ENCODE measurements around the genes SLC6A15 and RASSF9.

GRCh38 chr12:81209168-81209922 lies 131.5 kb downstream of the ACSS3 start:
- RRBS, 2 experiments, result no CpG with 5 or more reads among the region's 5 CpGs

DNA sequence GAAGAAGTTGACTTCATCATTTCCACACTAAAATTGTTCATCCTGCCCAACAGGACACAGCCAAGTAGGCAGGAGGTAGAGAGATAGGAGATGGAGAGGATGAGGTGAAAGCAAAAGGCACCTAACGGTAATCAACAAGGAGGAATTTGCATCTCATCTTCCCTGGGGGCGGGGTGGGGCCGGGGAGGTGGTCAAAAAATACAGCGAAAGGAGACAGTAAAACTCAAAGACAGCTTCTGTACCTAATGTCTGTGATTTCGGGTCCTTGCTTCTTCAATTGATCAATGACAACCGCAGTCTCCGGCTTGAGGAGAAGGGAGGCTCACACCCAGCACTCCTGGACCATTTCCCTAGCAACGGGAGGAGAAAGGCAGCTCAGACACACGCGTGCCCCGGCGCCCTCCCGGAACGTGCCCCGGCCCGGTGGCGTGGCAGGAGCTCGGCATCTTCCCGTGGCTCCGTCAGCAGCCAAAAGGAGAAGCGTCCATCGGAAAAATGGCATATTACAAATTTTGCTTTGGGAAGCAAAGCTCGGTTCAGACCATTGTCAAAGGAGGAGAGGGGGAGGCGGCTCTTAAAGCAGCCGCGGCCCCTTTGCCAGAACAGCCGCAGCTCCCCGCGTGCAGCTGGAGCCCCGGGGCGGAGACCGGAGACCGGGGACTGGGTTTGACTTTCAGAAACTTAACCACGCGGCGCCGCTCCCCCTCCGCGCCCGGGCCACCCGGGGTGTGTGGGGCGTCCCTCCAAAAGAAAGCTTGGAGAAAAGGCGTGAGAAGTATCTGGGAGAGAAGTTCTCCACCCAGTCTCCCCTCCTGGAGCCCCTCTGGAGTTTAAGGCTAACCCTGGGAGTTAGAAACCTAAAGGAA lies 759 bp downstream of the PPFIA2 start:
- RRBS, 2 experiments, result 1 to 3% methylated on average over 12 to 15 of the region's 43 CpGs

DNA sequence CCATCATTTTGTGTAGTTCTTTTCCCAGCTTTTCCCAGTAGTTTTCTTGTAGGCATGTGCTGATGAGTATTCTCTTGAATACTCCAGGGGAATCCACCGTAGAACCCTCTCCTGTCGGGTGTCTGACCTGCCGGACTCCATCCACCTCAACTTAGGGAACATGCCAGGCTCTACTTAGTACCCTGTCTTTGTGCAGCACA lies 25.9 kb upstream of the PPFIA2 start:
- RRBS, 2 experiments, result no CpG with 5 or more reads among the region's 3 CpGs

GRCh38 chr12:82708271-82708851 lies 21.7 kb downstream of the TMTC2 start:
- RRBS, 2 experiments, result no CpG with 5 or more reads among the region's 8 CpGs

DNA sequence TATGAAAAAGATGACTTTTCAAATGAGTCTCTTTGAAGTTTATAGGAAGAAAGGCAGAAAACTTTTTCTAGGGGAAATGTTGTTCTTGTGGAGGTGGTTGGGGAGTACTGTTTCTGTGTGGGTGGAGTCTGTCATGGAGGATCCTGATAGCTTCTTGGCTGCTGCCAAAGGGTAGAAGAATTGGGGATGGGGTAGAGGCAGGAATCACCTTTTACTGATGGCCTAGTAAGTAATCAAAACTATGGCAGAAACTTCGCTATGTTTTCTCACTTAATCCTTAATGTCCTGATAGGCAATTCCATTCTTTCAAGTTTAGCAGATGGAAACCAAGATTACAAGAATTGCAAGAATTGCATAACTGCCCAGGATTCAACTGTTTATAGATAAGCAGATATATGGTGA lies 463.8 kb downstream of the TMTC2 start:
- RRBS, 2 experiments, result no CpG with 5 or more reads among the region's 1 CpG

- RRBS, 2 experiments, result under 1 to 3% methylated on average over 3 to 4 of the region's 43 CpGs
Observed at GRCh38 chr12:84912495-84912952, at the start of gene SLC6A15. TSS of gene SLC6A15 (minus strand) at chr12:84912799.

GRCh38 chr12:85016385-85017000 lies 19.6 kb downstream of the TSPAN19 start:
- RRBS, 2 experiments, result no CpG with 5 or more reads among the region's 3 CpGs

- RRBS, 2 experiments, result no CpG with 5 or more reads among the region's 19 CpGs
Observed at GRCh38 chr12:85836089-85837214, at the start of gene RASSF9. TSS of gene RASSF9 (minus strand) at chr12:85836409.

- RRBS, 2 experiments, result no CpG with 5 or more reads among the region's 1 CpG
Observed at GRCh38 chr12:86810810-86811216, 554.6 kb upstream of the MGAT4C start.

- RRBS, 2 experiments, result no CpG with 5 or more reads among the region's 15 CpGs
Observed at GRCh38 chr12:87784462-87784752, 244.8 kb downstream of the C12orf50 start.

GRCh38 chr12:88139359-88139907 lies 2.5 kb downstream of the CEP290 start:
- RRBS, 2 experiments, result no CpG with 5 or more reads among the region's 2 CpGs

DNA sequence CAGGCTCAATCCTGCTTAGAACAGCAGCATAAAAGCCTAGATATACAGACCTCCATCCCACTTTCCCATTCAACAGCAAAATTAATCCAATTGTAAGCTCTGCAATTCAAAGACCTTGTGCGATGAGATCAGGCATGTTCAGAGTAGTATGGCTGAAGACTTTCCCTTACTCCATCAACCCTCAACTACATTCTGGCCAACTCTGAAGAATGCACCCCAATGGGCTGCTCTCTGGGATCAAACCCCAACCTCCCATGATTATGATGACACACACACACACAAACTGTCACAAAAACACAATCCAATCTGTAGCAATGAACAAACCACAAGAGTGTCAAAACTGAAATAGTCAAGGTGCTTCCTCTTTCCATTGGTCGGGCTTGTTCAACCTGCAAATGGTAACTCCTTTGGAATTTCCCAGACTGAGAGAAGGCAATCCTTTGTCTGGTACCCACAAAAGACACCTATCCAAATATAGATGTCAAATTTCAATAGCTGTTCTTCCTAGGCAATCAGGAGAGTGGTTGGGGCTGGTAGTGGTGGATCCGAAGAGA lies 191.8 kb downstream of the KITLG start:
- RRBS, 2 experiments, result no CpG with 5 or more reads among the region's 3 CpGs

DNA sequence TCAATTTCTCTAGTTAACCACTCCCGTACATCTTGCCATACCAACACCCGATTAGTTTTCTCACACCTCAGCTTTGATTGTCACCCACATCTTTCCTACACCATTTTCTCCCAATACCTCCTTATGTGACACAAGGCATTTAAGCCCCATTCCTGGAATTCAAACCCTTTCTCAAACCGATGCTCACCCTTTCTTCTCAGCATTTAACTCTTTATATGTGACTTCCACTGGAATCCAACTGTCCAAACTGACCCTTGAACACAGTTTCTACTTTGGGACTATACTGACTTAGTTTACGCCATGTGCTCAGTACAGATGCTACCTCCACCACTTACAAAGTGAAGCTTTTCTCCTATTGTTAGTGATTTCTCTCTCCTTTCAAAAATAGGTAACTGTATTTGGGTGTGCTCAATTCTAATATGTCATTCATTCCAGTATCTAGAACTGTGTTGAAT lies 80.4 kb downstream of the KITLG start:
- RRBS, 2 experiments, result no CpG with 5 or more reads among the region's 4 CpGs

- RRBS, 2 experiments, result no CpG with 5 or more reads among the region's 14 CpGs
Observed at GRCh38 chr12:89019394-89020131, 332.7 kb downstream of the DUSP6 start.

DNA sequence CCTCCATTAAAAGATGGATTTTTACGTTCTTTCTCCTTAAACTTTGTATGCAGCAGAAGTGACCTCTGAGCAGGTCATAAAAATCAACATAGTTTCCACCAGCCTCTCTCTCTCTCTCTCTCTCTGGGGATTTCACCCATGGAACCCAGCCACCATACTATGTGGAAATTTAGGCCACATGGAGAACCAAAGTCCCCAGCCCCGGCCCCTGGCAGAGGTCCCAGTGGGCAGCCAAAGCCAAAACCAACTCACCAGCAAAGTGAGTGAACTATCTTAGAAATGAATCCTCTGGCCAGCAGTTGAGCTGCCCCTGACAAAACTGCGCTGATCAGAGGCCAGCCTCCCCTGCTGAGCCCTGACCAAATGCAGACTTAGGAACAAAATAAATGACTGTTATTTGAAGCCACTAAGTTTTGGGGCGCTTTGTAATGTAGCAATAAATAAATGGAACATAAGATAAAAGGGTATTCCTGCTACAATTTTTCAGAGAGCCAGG lies 9.1 kb downstream of the DUSP6 start:
- RRBS, 2 experiments, result no CpG with 5 or more reads among the region's 4 CpGs

DNA sequence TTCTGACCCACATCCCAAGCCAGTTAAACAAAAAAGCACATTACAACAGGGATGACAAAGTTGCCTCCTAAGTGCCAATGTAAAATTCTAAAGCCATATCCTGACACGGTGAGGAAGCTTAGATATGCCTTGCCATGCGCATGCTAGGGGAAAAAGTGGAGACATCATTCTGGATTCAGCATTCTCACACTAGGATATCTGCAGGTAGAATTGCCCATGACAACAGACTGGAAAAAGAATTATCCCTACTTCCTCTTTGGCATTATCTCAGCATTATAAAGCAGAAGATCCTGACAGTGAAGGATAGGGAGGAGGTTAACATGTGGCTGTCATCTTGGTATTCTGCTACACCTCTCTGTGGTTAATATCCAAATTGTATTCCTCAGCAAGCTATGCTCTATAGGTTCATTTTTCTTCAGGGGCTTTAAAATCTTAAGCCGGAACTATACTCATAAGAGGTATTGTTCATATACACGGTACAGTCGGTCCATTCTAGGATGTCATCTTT lies 4.9 kb downstream of the DUSP6 start:
- RRBS, 2 experiments, result no CpG with 5 or more reads among the region's 5 CpGs

DNA sequence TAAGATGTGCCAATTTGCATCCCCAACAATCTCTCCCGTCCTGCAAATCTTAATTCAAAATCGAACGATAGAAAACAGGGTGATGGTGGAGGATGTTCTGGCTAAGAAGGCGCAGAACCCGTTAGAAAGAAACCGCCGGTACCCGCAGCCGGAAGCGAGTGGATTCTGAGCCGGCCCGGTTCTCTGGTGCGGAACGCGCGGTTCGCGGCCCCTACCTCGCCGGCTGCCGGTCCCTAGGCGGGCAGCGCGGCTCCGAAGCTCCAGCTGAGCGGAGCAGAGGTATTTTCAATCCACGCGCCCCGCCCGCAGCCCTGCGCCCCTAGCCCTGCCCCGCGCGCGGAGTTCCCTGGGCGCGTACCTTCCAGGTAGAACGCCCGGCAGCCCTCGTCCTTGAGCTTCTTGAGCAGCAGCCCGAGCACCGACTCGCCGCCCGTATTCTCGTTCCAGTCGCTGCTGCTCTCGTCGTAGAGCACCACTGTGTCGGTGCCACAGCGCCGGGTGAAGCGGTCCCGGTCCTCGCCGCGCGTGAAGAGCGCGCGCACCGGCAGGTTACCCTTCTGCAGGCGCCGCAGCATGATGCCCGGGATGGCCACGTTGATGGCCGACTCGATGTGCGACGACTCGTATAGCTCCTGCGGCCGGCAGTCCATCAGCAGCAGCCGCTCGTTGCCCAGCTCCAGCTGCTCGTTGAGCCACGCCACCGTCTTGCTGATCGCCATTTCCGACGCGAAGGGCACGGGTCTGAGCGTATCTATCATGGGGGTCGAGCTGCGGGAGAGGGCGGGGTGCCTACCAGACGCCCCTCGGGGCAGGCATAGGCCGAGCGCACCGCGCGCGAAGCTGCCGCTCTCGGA lies 792 bp downstream of the DUSP6 start:
- RRBS, 2 experiments, result 1 to 2% methylated on average over 19 of the region's 97 CpGs

- RRBS, 2 experiments, result no CpG with 5 or more reads among the region's 5 CpGs
Observed at GRCh38 chr12:89540503-89541104, 14.8 kb upstream of the POC1B start.

GRCh38 chr12:89862639-89863264 lies 154.1 kb upstream of the ATP2B1 start:
- RRBS, 2 experiments, result no CpG with 5 or more reads among the region's 6 CpGs

GRCh38 chr12:90953657-90954319 lies 1.2 kb downstream of the CCER1 start:
- RRBS, 2 experiments, result no CpG with 5 or more reads among the region's 37 CpGs